Sternocleidomastoid (tissue), 1 donor: ENCODE results near the genes CNGA3, MGAT4A and CRACDL.

- PRO-cap, result no peak
Measured at GRCh38 chr2:97727926-97728766, 14.8 kb downstream of the ZAP70 start.

DNA sequence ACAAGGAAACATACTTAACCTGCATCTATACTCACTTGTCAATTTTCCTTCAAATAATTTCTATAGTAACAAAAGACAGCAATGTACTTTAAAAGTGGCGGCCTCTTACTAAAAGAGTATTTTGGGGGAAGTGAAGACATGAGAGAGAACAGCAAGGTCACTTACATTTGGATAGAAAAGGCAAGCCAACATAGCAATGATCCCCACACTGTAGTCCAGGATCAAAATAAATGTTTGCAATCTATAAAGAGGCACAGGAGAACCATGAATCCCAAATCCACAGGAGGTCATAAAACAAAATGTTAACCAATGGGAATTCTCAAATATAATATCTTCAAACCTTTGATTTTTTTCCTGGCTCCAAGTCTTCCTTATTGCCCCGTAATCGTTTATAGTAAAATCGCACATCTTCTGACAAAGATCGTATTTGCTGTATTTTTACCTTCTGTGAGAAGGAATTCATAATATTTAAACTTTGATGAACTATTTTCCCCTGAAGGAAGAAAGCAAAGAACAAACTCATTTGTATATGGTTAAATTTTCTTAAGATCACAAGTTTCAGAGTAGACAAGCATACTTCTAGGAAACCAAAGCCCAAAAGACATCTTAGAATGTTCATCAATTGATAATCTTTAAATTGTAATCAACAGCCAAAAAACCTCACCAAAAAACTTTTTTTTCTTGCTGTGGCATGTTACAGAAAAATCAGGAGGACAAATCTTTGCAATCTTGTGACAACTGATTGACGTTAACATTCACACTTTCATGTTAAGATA is 92.0 kb downstream of the ZAP70 start:
- PRO-cap, result no peak

DNA sequence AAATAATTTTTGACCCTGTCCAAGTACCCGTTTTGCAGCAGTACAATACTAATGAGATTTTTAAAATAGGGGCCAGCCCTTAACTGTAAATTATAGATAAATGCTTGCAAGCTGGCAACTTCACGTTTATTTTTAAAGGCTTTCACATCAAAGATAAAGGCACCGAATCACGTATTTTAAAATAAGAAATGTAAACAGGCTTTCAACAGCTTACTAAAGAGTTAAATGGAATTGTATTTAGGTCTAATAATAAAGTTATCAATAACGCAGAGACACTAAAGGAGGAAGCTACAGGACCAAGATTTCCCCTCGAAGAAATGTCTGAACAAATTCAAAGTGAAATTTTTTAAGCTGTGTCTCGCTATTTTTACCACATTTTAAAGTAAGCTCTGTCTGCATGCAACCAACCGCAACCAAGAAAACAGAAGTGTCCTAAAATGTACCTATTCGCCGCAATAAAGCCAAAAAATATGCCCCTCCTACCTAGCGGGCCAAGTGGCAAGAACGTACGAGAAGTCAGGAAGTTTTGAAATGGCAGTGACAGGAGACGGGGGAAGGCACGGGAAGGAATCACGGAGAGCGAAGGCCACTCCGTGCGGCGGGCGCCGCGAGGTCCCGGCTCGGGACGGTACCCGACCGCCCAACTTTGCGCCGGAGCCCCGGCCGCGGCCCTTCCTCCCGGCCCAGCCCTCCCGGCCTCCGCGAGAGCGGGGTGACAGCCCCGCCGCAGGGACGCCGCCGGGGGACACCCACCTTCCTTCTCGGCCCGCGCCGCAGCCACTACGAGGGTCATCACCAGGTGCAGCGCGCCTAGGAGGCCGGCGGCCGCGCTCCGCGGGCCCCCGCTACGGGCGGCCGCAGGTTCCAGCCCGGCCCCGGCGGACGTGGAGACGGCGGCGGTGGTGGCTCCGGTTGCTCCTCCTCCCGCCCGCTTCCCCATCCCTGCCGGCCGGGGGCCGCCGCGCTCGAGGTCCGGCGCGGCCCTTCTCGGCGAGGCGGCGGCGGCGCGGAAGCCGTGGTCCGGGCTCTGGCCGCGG is 707 bp downstream of the TMEM131 start:
- PRO-cap, result bidirectional peak, plus-strand start at position 589 of the sequence, minus-strand start at position 429 of the sequence; bidirectional peak, plus-strand start at position 988 of the sequence, minus-strand start at position 700 of the sequence

DNA sequence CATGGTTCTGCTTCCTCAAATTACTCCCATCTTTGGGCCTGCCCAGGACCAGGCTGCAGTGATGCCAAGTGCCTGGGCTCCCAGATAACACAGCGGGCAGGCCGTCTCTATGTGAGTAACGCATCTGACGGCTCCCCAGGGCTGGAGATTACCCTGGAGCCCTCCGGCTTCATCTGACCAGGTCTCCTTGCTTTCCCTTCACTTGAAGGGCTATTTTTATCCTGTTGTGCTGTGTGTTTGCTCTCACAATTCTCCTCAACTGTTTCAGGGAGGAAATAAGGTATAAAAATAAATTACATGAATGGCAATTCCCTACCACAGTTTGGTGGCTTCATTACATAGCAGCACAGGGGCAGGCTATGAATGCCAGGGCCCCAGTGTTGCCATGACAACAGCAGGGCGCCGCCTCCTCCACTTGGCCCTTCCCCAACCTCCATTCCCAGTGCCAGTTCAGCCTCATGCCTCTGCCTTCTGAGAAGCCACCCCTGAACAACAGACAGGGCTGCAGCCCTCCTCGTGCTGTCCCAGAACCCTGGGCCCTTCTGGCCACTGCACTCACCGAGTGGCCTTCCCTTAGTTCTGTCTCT is 25.4 kb upstream of the TMEM131 start:
- PRO-cap, result no peak

DNA sequence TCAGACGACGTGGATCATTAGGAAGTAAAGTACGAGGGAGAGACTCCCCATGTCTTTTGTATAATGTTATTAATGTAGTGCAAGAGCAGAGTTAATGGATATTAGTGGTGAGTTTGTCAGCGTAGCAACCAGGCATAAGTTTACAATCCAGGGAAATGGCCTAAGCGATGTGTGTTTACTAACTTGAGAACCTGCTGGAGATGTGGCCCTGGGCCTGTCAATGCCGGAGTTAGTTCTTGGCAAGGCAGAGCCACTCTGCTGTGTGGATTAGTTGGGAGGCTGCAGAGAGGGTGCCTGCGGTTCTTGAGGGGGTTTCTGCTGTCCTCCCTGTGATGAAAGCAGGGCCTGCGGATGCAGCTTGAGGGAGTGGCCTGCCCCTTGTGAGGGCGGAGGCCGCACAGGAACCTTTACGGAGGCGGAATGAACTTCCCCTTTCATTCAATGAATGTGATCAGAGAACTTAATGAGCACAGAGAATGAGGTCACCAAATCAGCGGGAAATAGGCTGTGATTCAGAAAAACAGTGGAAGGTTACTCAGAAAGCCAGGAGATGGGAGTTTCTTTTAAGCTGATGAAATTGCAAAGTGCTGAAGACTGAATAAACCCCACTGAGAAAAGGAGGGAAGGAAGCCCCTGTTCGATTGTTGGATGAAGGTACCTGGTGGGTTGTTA is 47.2 kb downstream of the VWA3B start:
- PRO-cap, result no peak

DNA sequence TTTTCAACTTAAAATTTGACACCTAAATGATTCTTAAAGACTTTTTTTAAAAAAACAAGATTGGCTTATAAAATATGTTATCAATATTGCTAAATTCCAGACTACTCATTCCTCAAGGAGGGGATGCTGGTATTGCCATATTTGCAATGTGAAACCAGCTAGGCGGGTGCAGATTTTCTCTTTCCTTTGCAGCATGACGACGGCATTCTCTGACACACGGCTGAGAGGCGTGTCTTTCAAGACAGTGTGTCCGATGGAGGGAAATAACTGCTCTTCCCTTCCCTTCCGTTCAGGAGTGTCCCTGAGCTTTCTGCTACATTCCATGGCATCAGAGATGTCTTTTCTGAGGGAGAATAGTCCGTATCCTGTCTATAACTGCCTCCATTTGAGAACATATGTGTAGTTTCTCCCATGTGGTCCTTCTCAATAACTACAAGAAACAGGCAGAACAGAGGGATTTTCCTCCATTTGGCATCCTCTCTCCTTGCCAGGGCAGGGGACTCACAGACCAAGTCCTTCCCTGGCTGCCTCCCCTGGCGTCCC is 38.1 kb upstream of the CNGA3 start:
- PRO-cap, result no peak

DNA sequence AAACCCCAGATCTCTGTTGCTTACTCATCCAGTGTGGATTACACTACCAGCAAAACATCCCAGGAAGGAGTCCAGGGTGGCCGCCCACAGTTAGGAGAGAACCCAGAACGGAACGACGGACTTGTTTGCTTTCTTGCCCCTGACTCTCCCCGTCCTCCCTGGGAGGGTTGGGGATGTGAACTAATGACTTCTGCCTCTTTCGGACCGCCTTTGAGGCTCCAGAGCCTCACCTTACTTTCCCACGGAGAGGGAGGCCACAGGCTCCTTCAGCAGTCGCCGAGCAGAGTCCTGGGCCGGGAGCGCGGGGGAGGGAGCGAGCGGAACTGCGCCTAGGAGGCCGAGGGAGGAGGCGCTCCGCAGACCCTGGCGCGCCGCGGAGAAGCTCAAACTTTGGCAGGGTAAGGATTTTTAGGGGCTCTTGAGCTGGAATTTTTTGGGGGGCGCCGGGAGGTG is at the start of gene CNGA3:
TSS of gene CNGA3 (plus strand) at position 320 of the 453 bp plus-strand sequence.
- PRO-cap, result no peak

DNA sequence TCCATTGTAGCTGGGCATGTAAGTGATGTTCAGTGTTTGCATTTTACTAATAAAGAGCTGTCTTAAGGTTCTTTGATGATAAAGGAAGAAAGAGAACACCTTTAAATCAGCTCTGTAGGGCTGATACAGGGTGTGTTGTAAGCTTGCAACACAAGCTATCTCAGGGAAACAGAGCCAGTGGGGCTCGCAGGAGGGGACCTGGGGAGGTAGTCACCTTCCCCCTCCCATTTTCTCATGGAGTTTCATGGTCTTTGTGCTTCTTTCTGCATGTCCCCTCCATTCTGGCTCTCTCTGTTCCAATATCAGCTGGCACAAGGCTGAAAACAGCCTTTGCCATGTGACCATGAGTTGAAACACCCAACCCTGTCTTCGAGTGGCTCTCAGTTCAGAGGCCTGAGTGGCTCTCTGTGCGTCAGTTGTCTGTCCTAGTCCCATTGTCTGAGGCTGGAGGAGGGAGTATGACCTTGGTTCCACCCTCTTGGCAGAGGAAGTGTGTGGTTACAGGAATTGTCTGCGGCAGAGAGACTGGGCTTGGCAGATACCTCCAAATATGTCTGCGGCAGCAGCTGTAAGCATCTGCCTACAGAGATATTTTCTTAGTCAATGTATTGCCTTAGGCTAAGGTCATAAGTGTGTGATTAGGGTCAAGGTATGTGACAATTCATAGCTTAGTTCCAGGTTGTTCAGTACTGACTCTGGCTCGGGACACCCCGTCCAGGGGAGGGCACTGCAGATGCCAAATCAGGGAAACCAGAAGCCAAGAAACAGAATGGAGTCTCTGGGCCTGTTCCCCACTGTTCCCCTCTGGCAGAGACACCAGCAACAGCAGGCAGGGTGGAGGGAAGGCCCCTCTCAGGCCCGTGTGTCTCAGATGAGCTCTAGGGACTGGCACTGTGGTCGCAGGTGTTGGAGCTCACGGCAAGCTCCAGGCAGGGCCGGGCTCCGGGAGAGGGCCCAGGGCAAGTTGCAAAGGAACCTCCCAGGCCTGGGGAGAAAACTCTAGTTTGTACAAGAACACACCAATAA is 32.7 kb downstream of the CNGA3 start:
- PRO-cap, result no peak

- PRO-cap, result no peak
Measured at GRCh38 chr2:98436628-98437623, 7.7 kb upstream of the INPP4A start.

DNA sequence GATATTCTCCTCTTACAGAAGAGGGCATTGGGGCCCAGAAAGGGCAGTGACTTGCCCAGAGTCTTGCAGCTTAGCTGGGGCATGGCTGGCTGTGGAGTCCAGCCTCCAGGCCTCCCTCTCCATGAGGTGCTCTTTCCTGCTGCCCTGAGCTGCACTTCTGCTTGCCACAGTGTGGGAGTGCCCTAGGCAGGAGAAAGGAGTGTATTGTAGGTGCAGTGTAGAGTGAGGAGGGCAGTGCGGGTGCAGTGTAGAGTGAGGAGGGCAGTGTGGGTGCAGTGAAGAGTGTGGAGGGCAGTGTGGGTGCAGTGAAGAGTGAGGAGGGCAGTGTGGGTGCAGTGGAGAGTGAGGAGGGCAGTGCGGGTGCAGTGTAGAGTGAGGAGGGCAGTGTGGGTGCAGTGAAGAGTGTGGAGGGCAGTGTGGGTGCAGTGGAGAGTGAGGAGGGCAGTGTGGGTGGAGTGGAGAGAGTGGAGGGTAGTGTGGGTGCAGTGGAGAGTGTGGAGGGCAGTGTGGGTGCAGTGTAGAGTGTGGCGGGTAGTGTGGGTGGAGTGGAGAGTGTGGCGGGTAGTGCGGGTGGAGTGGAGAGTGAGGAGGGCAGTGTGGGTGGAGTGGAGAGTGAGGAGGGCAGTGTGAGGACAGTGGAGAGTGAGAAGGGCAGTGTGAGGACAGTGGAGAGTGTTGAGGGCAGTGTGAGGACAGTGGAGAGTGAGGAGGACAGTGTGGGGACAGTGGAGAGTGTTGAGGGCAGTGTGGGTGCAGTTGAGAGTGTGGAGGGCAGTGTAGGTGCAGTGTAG is 28.3 kb downstream of the INPP4A start:
- PRO-cap, result no peak

DNA sequence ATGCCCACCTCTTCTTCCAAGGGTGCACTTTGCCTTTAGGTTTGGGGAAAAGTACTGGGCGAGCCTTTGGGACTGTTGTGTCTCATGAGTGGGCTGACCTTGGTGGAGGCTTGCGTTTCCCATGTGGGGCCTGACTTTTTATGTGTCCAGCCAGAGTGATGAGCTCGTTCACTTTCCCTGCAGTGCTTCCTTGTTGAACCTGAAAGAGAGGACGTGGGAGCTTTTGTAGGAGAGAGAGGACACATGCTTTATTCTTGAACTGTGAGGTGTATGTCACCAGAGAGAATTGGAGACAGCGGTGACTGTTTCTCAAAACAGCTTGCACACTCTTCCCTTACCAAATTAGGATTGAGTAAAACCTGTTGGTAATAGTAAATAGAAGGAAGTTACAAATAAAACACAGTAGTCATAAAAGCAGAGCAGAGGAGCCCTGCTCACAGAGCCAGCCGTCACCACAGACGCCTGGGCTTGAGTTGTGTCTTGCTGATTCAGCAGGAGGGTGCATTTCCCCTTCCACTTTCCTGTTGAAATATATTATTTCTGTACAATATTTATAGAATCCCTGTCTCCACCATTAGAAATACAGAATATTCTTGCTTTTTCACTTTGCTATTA is 60.7 kb downstream of the INPP4A start:
- PRO-cap, result bidirectional peak, plus-strand start at position 439 of the sequence, minus-strand start at position 201 of the sequence

DNA sequence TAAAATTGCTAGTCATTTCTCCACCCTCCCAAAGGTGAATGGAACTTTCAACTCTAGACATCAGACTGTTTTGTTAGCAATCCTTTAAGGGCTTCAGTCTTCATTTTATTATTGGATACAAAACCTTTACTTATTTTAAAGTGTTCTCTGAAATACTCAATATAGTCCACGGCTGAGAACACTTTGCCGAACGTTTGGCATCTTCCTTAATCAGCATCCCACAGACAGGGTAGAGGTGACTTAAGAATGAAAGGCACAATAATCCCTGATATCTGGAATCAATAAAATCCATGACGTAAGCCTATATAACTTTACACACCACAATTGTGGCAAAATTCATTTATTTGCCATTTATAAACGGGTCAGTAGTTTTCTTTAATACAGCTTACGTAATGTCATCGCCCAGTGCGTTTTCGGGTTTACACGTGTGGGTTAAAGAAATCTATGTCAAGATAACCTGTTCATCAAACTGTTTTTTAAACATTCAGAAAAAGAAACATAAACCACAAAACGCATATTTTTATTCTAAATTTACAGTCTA is 1.3 kb downstream of the MGAT4A start:
- PRO-cap, result no peak

- PRO-cap, result bidirectional peak, plus-strand start at chr2:98730394, minus-strand start at chr2:98730312; bidirectional peak, plus-strand start at chr2:98730653, minus-strand start at chr2:98730590; bidirectional peak, plus-strand start at chr2:98731341, minus-strand start at chr2:98731066
Measured at GRCh38 chr2:98730100-98731233, at the start of gene MGAT4A. TSS of gene MGAT4A (minus strand) at chr2:98731132.

DNA sequence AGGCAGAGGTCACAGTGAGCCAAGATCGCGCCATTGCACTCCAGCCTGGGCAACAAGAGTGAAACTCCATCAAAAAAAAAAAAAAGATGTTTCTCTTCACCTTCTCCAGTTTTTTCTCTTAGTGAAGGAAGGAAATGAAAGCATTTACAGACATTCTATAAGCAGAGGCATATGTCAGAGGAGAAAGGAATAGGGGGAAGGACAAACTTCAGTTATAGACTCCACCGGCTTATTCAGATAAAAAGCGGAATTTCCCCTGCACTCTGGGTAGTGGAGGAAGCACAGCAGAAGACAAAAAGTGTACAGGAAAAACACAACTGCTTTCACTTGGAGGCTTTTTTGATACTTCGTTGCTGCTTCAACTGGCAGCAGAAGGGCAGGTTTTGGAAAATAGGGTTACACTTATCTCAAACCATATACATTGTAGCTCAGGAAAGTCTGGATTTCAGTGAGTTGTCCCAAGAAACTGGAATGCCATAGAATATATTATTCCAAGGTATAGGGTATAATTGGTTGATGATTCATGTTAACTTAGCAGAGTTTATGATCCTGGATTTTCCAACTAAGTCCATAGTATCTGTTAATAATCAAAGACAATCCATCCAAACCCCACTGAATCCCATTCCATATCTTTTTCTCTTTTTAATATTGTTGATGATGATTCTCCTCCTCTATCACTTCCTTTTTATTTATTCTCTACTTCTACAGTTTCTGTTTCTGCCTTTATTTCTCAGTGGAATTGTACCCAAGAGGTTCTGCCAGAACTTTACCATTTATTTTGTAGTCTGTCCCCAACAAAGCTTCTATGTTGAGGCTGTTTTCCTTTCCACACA is 3.4 kb upstream of the MGAT4A start:
- PRO-cap, result no peak

DNA sequence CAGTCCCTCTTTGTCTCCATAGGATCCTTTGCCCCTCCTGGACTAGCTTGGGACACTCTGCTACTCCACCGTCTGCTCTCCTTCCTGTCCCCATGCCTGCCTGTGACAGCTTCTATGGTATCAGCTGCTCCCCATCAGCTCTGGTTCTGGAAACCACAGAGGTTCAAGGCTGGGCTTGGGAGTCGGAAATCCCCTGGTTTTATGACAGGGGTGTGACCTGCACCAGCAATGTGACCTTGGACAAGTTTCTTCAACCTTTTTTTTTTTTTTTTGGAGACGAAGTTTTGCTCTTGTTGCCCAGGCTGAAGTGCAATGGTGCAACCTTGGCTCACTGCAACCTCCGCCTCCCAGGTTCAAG is 35.3 kb upstream of the MGAT4A start:
- PRO-cap, result no peak

- PRO-cap, result bidirectional peak, plus-strand start at chr2:98936226, minus-strand start at chr2:98936159; bidirectional peak, plus-strand start at chr2:98936572, minus-strand start at chr2:98936495
Measured at GRCh38 chr2:98935729-98936884, at the start of gene CRACDL. TSS of gene CRACDL (minus strand) at chr2:98936225.

- PRO-cap, result no peak
Measured at GRCh38 chr2:99140594-99140985, 917 bp upstream of the C2orf15 start.

DNA sequence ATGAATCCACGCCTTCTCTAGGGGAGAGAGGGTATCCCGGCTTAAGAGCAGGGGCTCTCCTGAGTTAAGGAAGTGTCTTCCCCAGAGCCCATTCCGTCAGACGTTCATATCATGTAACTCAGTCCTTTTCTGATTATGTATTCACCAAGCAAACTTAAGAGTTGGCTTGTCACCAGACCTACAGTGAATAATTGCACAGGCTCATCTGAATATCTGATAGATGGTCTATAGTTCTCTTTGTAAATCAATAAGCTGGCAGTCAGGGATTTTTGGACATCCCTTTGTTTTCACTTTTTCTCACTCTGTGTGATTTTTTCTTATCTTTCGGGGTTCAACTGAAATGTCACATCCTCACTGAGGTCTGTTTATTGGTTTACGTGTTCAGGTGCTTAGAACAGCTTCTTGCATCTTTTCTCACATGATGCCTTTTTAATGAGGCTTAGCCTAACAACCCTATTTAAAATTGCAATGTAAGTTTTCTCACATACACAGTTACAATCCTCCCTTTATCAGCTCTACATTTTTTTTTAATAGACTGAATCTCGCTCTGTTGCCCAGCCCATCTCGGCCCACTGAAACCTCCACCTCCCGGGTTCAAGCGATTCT is 1.1 kb downstream of the LIPT1 start:
- PRO-cap, result no peak

DNA sequence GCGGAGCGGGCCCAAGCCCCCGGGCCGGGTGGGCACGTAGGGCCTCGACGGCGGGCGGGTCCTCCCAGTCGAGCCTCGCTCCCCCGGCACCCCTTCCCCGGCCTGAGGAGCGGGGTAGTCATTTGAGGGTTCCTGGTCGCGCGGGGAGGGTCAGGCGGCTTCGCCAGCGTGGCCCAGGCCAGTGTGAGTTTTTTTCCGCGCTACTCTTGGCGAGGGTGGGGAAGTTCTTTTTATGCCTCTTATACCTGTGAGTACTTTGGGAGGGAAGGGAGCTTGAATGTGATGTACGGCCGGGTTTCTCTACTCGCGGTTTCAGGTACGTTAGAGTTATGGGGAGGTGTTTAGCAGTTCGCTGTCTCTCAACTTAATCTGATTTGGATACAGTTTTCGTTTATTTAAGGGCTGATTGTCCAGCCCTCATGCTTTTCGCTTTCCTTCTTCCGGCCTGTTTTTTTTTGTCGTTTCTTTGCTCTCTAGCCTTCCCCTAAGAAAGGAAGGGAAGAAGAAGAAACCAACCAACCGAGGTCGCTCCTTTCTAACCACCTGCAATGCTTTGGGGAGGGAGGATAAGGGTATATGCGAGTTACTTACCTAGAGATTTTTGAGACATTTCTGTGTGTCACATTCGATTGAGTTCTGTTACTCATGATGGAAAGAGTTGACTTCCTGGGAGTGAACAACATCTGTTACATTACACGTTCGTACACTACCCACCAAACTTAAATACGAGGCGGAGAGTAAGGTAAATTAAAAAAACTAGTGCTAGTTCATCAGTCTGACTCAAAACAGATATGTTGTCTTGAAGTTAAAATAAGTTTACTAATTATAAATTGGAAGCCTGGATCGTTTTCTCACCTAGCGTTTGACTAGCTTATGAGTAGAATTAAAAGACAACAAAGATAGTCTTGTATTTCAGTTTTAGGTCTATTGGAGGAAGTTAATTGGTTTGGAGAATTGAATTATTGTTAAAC is 822 bp downstream of the EIF5B start:
- PRO-cap, result unidirectional peak, plus-strand start at position 122 of the sequence

DNA sequence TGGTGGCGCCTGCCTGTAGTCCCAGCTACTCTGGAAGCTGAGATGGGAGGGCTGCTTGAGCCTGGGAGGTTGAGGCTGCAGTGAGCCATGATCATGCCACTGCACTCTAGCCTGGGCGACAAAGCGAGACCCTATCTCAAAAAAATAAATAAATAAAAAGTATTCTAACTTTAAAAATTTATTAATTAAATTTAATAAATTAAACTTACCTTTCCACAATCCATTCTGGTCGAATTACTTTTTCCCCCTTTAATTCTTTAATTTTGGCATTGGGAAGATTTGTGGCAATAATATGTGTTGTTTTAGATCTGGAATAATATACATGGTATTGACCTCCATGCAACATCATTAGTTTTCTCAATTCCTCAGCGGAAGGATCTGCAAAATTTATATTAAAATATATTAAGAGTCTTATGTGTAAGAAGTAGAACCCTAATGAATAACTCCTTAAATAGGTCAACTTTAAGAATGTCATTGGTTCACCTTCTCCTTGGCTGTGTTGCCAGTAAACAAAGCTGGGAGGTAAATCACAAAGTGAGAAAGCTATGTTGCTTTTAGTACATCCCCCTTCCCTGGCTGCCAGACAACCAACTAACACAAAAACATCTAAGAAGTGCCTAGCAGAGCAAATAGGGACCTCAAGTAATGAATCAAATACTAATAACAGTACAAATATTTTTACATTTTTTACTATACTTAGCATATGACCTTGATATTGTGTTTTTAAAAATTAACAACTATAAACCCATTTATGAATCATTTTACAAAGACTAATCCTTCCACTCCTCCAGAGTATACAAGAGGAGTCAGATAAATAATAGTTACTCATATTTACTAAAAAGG is 40.5 kb downstream of the REV1 start:
- PRO-cap, result no peak